GM19240 (cell line): ENCODE measurements around a stretch of chr19.

DNA sequence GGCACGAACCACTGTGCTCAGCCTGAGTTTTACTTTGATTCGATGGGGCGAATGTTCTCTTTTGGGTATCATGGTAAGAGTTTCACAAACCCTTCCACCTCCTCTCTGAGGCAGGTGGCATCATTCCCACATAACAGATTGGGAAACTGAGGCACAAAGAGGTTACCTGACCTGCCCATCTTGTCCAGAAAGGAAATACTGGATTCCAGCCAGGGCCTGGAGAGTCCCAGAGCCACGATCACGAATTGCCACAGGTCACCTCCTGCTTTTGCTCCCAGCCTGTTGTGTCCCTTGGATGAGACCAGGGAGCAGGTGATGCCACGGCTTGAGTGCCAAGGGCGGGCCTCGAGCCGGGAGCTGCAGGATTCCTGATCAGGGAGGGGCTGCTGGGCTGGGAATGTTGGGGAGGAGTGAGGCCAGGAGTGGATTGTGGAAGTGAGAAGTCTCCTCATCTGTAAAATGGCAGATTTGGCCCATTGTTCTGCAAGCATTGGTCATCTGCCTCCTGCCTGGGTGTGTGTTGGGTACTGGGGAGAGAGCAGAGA lies 29.3 kb downstream of the DNM2 start:
- RRBS = no CpG with 5 or more reads among the region's 9 CpGs

GRCh38 chr19:10817220-10818180 lies 18.5 kb downstream of the TMED1 start:
- RRBS = 89% methylated on average over 3 of the region's 48 CpGs

- RRBS = no CpG with 5 or more reads among the region's 5 CpGs
These were observed 3.4 kb upstream of the CARM1 start for GRCh38 chr19:10867914-10868433.

- RRBS = 100% methylated on average over 1 of the region's 13 CpGs
These were observed 25.6 kb downstream of the CARM1 start for GRCh38 chr19:10896757-10897629.

GRCh38 chr19:10919295-10920320 lies 8.8 kb downstream of the YIPF2 start:
- RRBS = no CpG with 5 or more reads among the region's 27 CpGs

GRCh38 chr19:10952637-10953324 lies 8.0 kb upstream of the SMARCA4 start:
- RRBS = no CpG with 5 or more reads among the region's 8 CpGs

GRCh38 chr19:11075689-11076457 lies 13.4 kb upstream of the LDLR start:
- RRBS = no CpG with 5 or more reads among the region's 12 CpGs

GRCh38 chr19:11122876-11123466 lies 32.6 kb downstream of the SPC24 start:
- RRBS = no CpG with 5 or more reads among the region's 15 CpGs

- RRBS = no CpG with 5 or more reads among the region's 30 CpGs
These were observed 27.5 kb downstream of the SPC24 start for GRCh38 chr19:11127639-11128947.

DNA sequence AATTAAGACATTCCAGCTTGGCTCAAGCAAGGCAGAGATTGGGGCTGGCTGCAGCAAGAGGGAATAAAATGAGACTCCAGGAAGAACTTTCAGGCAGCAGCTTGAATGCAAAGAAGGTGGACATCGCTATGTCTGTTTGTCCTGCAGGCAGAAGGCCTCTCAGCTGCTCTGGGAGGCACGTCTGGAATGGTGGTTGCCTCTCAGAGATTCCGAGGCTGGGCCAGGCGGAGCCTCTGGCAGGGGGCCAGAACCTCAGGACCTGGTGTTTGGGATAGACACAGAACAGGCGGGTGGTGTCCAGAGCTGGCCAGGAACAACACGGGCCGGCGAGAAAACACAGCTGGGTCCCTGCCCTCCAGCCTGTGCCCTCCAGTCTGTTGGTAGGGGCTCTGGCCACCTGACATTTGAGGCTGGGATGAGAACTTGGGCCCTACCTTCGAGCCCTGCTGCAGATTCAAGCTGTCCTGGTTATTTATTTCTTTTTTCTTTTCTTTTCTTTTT lies 7.6 kb downstream of the KANK2 start:
- RRBS = no CpG with 5 or more reads among the region's 9 CpGs

GRCh38 chr19:11247304-11247888 lies 8.0 kb downstream of the ANGPTL8 start:
- RRBS = 87% methylated on average over 4 of the region's 15 CpGs

DNA sequence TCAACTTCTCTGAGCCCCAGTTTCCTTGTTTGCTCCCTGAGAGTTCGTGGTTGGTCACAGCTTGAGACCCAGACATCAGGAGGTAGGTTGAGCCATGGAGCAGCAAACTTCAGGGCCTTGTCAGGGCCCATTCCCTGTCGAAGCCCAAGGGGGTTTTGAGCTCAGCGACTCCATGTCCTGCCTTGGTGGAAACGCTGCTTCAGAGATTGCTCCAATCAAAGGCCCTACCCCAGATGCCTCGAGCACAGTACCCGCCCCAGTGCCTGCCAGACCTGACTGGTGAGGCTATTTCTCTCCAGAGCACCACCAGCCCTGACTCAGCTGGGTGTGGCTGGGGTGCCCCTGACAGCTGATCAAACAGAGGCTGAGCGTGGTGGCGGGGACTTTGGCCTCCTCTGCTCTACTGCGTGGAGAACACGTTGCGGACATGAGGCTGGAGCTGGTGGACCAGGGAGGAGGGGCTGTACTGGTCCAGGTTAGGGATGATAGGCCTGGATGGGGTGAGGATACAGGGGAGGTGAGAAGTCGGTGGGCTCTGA lies 3.3 kb upstream of the DOCK6 start:
- RRBS = no CpG with 5 or more reads among the region's 12 CpGs

DNA sequence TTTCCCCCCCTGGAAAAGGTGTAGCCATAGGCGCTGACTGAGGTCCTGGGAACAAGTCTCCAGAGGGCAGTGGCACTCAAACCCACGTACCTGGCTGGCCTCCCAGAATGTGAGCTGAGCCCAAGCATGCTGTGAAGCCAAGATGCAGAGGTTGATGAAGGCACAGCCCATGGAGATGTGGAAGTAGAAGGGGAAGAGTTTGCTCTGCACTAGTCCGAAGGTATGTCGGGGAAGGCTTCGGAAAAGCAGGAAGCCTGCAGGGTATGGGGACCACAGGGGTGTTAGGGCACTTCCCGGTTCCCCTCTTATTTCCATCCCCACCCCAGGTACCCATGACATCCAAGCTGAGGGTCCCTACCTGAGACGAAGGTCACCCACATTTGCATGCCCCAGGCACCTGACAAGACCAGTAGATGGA lies 897 bp downstream of the TMEM205 start:
- RRBS = no CpG with 5 or more reads among the region's 7 CpGs

DNA sequence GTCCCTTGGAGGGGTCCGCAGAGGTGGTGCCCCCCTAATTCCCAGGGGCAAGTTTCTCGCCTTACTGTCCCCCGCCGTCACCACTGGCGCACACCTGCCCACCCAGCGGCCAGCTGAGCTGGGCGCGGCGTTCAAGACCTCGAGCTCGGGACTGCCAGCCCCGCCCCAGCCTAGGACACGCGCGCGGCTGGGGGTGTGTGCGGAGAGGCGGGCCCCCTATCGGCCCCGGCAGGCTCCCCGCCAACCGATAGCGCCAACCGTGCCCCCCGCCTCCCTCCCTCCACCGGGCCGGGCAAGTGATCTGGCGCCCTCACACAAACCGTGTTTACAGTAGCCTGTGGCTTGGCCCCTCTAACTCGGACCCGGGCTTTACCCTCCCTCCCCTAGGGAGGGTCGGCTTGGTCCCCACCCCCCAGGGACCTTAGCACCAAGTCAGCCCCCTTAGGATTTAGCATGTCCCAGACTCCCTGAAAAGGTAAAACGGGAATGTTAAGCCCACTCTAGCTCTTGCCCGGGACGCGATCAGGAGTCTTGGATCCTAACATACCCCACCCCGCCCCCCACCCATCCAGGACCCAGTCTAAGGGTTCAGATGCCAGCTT lies 647 bp downstream of the EPOR start:
- RRBS = 2% methylated on average over 15 of the region's 37 CpGs

- RRBS = no CpG with 5 or more reads among the region's 4 CpGs
These were observed 6.7 kb downstream of the PRKCSH start for GRCh38 chr19:11442142-11442528.

GRCh38 chr19:11552600-11553172 lies 6.3 kb downstream of the ELOF1 start:
- RRBS = no CpG with 5 or more reads among the region's 12 CpGs

DNA sequence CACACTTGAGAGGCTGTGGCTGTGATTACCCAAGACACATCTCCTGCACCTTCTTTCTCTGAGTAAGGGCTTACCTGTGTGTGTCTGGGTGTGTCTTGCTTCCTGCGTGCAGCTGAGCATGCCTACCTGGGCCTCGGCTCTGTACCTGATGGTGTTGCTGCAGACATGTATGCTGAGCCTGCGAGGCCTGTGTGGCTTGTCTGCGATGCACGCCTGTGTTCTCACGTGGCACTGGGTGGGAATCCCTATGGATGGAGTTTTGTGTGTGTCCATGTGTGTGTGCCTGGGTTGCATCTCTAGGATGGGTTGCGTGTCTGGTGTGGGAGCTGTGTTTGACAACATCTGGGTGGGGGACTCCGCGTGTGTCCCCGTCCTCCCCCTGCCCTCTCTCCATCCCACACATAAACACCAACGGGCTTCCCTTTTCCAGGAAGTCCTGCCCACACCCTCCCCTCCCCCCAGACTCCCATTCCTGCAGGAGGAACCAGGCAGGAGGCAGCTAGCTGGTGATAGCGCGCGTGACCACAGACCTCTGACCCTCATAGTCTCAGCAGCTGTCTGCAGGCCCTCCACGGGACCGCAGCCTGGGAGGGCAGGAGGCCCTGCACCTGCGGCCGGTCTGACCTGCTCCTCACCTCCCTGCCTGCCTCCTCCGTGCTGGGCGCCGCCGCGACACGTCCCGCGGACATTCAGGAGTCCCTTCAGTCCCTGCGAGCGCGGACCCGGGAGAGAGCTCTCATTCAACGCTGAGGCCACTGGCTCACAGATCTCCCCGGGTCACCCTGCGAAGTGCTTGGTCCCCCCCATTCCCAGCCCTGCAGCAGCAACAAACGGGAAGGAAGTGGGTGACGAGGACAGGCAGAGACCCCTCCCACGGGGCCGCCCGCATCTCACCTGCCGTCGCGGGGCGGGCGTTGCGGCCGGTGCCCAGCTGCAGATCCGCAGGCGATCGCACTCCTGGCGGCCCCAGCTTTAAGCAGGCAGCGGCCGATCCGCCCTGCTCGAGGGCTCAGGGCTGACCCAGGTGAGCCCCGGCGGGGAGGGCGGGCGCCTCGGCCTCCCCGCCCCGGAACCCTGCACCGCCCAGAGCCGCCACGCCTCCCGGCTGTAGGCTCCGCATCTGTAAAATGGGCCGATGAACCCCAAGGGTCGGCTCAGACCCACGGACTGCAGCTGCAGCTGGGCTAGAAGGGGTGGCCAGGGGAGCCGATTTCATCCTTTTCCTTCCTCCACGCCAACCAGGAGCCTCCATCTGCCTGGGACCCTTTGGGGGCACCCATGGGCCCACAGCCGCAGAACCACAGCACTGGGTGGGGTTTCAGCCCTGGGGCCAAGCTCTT lies 975 bp upstream of the ACP5 start:
- RRBS = 9% methylated on average over 21 of the region's 71 CpGs

- RRBS = 3% methylated on average over 9 of the region's 46 CpGs
These were observed 602 bp downstream of the ZNF439 start for GRCh38 chr19:11848904-11849751.

DNA sequence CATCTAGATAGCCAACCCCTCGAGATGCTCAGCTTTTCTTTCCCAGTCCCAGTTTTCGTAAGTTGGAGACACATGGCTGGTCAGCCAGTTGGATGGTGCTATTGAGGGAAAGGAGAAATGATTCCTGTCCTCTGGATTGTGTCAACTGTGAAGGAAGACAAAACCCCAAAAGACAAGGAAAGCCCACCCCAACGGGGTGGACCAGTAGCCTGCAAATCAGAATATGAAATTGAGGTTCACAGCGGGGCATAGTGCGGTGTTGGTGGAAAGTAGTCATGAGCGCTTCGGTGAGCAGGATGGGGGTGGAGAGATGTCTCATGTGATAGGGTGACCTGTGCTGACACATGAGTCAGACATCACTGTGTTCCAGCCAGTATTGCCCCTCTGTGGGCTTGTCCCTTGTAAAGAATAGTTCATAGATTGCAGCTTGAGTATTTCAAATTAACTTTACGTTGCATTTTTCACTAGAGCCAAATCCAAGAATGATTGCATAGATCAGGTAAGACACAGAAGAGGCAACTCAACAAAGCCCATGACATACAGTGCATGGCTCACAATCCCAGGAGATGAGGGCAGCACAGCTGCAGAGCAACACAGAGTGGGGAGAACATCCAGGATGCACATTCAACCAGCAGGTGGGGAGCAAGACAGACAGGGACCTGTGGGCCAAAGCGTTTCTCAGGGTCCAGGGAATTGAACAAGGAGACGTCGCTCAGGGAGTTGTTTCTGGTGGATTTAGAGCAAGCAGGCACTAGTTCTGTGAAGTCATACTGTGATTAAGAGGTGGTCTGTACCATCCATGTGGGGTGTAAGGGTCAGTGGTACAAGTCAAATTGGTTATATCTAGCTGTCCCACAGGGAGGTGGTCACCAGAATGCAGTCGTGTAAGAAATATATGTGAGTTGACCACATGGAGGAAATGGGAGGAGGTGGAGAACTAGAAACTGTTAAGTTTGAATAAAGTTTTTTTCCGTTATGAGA lies 7.4 kb downstream of the ZNF69 start:
- RRBS = no CpG with 5 or more reads among the region's 13 CpGs

DNA sequence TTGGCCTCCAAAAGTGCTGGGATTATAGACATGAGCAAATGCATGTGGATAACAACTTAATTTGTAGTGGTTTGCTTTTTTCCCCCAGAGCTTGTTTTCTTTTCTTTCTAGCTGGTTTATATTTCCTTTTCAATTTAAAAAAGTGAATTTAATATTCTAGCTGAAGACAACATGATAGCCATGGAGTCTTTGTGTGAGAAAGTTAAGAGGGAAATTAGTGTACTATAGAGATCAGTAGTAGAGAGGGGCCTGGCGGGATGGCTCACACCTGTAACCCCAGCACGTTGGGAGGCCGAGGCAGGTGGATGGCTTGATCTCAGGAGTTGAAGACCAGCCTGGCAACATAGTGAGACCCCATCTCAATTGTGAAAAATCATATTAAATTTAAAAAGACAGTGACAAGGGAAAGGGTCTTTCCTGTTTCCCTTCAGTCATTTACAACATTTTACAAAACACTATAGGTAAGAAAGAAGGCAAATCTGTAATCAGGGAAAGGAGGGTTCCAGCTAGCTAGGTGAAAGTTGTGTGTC lies 3.7 kb downstream of the ZNF763 start:
- RRBS = no CpG with 5 or more reads among the region's 3 CpGs